Cardiac fibroblast (primary cell): ENCODE results near the genes RAB44 and RNF8.

- RRBS: no CpG with 5 or more reads among the region's 7 CpGs
Measured at GRCh38 chr6:36608492-36609598, 14.7 kb downstream of the SRSF3 start.

- RRBS: no CpG with 5 or more reads among the region's 8 CpGs
Measured at GRCh38 chr6:36627859-36628337, 33.7 kb downstream of the SRSF3 start.

GRCh38 chr6:36697257-36698030, at the start of gene RAB44:
RAB44 (plus strand) TSS chr6:36697826.
- RRBS: no CpG with 5 or more reads among the region's 8 CpGs

- RRBS: no CpG with 5 or more reads among the region's 4 CpGs
Measured at GRCh38 chr6:36751850-36752412, 54.3 kb downstream of the RAB44 start.

- RRBS: no CpG with 5 or more reads among the region's 4 CpGs
Measured at GRCh38 chr6:36768488-36768794, 70.8 kb downstream of the CPNE5 start.

GRCh38 chr6:36820706-36821533, 18.3 kb downstream of the CPNE5 start:
- RRBS: no CpG with 5 or more reads among the region's 12 CpGs

DNA sequence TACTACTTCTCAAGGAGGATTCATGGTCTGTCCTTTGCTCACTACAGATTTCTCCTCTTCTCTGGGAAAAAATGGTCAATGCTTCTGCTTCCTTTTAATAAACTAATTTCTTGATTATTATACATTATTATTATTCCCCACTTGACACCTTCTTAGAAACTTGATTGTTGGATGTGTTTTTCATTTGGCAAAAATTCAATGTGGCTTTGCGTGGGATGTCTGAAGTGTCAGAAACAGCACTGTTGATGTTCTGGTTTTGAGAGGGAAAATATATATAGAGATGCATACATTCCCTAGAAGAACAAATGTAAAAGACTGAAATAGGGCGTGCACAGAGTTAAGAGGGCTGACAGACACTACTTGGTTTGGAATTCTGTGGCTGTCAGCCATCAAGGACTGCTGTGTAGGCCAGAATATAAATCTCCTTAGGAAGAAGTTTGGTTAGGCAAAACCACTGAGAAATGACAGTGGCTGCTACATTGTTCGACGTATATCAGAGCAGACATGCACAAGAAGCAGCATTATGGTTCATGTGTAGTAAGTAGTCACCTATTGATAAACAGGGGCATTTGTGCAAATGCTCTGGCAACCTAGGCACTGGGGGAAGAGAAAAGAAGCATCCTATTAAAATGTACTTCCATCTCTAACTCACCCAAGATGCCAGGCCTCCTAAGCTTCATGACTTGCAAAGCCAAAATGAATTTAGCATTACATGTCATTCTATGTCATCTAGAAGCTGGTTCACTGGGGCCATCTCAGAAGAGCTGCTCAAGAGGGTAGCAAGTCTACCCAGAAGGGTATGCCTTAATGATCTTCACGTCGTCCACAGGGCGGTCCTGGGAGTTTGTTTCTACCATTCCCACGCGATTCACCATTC, 16.0 kb upstream of the CPNE5 start:
- RRBS: no CpG with 5 or more reads among the region's 9 CpGs

DNA sequence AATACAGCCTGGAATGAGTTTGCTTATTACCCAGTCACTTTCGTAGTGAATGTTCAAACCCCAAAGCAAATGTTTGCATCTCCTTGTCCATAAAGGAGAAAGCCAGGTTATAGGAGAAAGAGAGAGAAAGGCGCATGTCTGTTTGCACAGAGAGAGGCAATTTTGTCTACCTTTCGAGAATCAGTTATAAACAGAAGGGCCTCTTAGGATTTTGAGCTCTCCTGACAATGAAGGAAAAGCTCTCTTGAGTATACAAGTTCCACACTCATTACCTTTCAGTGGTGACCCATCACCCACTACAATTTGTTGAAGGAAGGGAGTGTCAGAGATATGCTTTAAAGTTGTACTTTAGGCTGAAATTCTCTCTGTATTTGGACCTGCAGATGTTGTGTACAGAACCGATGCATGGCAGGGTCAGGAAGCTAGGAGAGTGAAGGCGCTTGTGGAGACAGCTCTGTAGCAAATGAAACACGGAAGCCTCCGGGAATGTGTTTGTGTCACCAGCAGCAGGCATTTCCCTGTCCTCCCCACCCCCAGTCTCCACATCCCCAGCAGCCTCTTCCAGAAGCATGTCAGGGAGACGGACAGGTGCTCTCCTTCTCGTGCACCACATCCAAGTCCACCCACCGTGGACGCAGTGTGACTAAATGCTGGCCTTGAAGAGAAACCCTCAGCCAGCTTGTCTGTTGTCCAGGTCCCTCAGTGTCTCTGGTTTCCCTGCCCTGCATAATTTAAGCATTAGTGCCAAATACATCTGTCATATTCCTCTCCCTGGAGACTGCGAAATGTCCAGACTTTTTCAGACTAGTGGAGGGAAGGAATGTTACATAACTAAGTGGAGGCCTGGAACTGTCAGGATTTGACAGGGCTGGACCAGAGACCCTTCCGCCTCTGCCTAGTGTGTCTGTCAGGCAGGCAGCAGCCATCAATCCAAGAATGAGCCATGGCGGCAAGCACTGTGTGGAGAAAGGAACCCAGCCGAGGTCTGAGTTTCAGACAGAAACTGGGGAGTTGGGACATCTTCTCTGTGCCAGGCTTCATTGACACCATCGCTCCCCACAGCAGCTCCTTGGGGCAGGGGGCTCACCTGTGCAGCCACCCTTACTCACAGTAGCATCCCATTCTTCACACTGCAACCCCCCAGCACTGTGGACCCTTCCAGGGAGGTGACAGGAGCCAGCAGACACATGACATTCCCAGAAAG, 26.8 kb upstream of the PI16 start:
- RRBS: no CpG with 5 or more reads among the region's 16 CpGs

DNA sequence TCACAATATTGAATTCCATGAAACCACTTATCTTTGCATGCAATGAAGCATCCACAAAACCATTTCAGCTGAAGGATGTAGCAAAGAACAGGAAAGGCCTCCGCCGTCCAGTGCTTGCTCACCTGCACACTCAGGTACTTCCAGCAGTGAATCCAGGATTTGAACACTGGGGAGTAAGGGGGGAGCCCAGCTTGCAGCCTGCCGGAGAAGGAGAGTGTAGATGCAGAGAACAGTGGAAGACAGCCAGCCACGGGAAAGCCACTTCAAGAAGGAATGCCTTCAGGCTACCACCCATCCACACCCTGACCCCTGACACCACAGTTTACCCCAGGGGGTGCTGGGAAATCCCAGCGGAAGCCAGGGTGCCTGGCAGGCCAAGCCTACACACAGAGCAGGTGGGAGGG, 15.4 kb downstream of the PI16 start:
- RRBS: no CpG with 5 or more reads among the region's 5 CpGs

DNA sequence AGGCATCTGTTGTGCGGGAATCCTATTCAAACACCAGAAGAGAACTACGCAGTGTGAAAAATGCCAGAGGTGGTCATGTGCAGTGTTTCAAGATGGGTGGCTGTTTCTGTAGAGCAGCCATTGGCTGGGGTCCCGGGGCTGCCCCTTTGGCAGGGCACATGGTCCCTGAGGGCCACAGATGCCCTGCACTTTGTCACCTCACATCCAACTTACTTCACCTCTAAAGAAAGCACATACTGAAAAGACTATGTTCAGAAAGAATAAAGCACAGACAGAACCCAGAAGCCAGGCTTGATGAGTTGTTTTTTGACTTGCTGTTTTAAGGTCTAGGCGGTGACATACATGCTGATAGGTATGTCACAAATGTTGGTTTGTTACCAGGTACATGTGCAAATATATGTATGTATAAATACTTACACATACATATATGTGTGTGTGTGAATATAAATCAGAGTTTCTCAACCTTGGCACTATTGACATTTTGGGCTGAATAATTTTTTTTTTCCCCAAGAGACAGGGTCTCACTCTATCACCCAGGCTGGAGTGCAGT, 12.2 kb downstream of the MTCH1 start:
- RRBS: no CpG with 5 or more reads among the region's 4 CpGs

GRCh38 chr6:36974953-36975513, 11.0 kb downstream of the MTCH1 start:
- RRBS: no CpG with 5 or more reads among the region's 8 CpGs

GRCh38 chr6:36978288-36978984, 7.6 kb downstream of the MTCH1 start:
- RRBS: no CpG with 5 or more reads among the region's 8 CpGs

GRCh38 chr6:36987515-36987828, 1.5 kb upstream of the MTCH1 start:
- RRBS: no CpG with 5 or more reads among the region's 3 CpGs

DNA sequence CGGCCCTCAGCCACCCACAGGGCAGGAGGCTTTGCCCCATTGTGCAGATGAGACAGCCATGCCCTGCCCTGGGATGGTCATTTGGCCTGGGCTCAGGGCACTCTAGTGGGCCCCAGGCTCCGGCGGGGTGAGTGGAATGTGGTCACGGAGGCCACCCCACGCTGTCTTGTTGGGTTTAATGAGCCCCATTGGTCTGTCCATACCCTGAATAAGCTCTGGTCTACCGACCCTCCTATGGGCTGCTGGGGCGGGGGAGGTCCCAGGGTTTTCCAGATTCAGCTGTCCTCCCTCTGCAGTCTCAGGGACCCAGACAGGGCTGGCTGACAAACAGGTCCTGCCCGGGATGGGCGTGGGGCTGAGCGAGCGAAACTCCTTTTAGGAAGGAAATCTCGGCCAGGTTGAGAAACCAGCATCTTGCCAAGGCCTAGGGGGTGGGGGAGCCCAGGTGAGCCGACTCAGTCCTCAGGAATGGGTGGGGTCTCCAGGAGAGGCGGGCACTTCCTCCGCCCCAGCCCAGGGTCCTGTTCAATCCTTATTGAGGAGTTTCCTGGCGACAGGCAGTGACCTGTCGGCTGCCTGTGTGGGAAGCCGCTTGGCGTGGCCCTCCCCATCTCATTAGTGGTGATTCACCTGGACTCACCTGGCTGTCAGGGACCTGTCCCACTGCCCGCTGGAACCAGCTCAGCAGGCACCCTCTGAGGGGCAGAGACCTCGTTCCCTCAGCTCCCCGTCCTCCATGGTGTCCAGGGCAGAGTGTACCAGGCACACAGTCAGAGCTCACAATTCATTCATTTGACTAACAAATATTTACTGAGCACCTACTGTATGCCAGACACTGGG, 50.9 kb downstream of the FGD2 start:
- RRBS: no CpG with 5 or more reads among the region's 22 CpGs

GRCh38 chr6:37073852-37074841, 68.7 kb downstream of the FGD2 start:
- RRBS: no CpG with 5 or more reads among the region's 12 CpGs

- RRBS: no CpG with 5 or more reads among the region's 3 CpGs
Measured at GRCh38 chr6:37126562-37126859, 43.4 kb upstream of the PIM1 start.

DNA sequence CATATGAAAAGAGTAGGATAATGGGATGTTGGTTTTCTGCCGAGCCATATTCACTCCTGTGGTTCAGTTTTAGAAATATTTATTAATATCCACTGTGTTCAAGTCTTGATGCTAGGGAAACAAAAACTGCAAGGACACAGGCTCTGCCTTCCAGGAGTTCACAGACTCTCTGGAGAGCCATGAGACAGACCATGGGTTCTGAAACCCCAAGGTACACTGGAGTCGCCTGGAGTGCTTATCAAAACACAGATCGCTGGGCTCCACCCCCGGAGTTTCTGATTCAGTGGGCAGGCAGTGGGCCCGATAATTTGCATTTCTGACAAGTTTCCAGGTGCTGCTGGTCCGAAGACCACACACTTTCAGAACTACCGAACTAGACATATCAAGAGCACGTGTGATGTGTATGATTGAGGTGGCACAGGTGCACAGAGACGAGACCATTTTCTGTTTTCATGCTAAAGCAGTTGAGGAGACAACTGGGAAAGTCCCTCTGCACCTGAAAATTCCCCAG, 14.6 kb upstream of the PIM1 start:
- RRBS: no CpG with 5 or more reads among the region's 9 CpGs

- RRBS: no CpG with 5 or more reads among the region's 10 CpGs
Measured at GRCh38 chr6:37172806-37173684, 3.1 kb downstream of the PIM1 start.

DNA sequence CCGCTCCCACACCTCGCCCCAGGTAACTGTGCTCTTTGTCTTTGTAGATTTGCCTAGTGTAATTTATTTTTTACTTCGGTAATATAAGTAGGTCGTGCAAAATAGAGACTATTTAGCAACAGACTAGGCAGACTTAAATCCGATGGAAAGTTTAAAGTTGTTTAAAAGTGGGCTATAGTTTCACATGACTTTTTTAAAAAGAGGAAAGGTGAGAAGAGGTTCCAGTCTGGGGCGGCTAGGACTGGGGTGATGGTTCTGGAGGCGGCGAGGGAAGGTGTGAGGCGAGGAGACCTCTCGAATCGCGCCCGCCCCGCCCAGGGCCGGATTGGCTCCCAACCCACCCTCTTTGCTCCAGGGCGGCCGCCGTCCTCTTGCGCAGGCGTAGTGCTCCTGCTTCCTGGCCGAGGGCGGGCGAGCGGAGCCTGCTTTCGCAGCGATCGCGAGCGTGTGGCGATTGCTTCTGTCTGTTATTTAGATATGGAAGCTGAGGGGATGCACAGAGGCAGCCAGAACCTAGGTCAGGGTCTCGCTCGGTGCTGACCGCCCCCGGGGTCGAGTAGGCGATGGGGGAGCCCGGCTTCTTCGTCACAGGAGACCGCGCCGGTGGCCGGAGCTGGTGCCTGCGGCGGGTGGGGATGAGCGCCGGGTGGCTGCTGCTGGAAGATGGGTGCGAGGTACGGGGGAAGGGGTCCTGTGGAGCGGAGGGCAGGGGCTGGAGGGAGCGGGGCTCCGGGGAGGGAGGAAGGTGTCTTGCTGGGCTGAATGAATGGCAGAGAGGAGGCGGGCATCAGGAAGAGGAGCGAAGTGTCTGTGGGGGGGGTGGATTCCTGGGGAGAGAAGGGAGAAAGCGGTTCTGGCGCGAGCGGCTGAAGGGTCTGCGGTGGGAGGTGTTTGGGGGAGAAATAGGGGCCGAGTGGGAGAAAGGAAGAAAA, at the start of gene RNF8:
RNF8 (plus strand) TSS at position 382 of the 932 bp plus-strand sequence.
- RRBS: 2% methylated on average over 10 of the region's 59 CpGs